GM23248 (cell line): ENCODE measurements around the gene FGF1.

DNA sequence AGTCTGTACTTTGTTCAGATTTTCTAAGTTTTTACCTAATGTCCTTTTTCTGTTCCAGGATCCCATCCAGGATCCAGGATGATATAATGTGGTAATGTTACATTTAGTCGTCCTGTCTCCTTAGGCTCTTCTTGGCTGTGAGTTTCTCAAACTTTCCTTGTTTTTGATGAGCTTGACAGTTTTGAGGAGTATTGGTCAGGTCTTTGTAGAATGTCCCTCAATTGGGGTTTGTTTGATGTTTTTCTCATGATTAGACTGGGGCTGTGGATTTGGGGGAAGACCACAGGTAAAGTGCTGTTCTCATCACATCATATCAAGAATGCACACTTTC is 9.6 kb downstream of the NDFIP1 start:
- RAMPAGE, long total RNA: no peak

GRCh38 chr5:142403553-142404567 is 79.0 kb upstream of the SPRY4 start:
- RAMPAGE, long total RNA: no peak

DNA sequence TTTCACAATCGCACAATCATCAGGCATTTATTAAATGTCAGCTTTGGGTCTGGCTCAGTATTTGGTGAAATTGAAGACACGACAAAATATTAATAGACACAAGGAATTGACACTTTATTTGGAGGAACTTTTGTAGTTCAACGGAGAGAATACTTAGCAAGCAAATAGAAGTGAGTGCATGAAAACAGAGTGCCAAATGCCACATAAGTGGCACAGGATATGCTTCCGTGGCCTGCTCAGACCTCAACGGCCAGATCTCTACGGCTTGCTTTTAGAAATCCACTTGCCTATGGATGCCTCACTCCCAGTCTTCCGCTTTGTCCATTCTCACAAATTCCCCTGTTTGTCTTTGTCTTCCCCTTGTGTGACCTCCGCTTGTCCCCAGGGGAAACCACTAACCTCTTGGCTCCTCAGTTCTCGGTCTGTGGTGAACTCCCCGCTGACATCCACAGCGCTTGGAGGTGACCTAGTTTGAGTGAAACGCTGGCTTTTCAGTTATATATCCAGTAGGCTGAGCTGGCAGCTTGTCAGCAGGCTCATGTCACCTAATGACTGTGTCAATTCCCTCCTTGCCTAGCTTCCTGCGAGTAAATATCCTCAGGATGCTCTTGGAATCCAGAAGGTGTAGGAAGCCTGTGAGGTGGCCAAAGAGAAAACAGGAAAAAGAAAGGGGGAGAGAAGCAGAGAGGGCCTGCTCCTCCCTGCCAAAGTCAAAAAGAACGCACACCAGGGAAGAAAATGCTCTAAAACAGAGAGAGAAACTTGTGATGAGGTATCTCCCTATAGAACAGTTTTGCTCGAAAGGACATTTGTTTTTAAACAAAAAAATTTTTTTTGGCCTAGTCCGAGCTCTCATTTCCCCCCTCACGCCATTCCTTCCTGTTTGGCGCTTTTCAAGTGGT is 101.4 kb upstream of the SPRY4 start:
- RAMPAGE, long total RNA: no peak

- RAMPAGE, long total RNA: no peak
Observed at GRCh38 chr5:142685858-142686802, at the start of gene FGF1. Gene FGF1 (minus strand): TSS chr5:142686090.

- RAMPAGE, long total RNA: no peak
Observed at GRCh38 chr5:142752997-142753739, 17.0 kb upstream of the ARHGAP26 start.

- RAMPAGE, long total RNA: no peak
Observed at GRCh38 chr5:142778526-142779243, 8.5 kb downstream of the ARHGAP26 start.

DNA sequence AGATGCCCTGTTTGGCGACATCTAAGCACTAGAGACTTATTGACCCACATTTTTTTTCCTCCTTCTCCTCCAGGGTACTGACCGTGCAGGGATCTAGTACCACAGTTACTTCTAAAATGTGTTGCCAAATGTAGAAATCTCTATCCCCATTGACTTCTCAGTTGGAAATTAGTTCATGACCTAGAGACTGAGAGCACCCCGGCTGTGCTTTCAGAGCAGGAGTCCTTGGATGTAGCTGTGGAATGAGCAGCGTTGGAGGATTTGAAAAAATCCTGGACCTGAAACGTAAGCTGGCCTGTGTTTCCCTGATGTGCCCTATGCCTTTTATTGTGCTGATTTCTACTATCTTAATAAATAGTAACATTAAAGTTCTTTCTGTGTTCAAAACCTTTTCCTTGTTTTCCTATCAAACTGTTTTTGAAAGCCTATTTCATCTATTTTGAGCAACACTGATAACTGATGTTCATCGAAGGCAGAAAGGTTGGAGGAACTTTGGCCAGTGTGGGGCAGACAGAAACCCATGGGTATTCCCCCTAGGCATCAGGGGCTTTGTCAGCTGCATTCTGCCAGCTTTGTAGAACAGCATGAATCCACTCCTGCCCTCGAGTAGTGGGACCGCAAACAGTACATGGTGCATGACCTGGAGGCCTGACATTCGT is 22.4 kb downstream of the ARHGAP26 start:
- RAMPAGE, long total RNA: no peak

- RAMPAGE, long total RNA: no peak
Observed at GRCh38 chr5:142843066-142844006, 73.2 kb downstream of the ARHGAP26 start.

DNA sequence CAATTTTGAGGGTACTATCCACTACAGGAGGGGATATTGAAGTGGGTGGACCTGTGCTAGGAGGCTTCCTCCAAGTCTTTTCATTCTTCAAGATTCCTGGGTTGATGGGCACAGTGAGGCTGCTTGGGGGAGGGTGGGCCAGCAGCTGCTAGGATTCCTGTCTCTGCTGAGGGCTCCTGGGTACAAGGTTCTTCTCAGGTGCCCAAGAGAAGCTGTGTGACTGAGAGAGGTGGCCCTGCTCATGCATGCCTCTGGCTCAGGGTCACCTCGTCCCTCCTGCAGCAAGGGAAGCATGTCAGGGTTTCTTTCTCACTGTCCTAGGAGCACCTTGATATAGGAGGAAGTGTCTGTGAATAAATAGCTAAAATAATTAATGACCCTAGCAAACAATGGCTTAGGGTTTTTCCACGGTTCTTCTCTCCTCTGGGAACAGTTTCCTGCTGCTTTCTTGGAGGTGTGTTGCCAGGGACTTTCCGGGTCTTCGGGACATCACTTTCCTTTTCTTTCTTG is 87.1 kb downstream of the ARHGAP26 start:
- RAMPAGE, long total RNA: no peak

DNA sequence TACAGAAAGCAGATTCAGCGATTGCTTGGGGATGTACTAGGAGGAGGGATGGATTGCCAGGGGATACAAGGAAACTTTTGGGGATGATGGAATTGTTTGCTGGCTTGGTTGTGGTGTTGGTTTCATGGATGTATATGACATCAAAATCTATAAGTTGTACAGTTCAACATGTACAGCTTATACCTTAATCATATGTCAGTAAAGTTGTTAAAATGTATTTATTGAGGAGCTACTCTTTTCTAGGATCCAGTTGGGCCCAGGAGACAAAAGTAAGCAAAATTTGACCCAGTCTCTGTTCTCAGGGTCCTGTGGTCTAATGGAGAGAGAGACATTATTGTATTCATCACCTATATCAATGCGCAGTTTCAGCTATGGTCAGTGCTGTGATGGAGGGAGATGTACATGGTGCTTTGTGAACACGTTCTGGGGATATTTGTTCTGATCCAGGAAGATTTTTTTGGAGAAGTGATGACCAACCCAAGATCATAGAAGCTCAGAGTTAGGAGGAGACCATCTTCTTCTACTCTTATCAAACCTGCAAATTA is 142.3 kb downstream of the ARHGAP26 start:
- RAMPAGE, long total RNA: no peak

DNA sequence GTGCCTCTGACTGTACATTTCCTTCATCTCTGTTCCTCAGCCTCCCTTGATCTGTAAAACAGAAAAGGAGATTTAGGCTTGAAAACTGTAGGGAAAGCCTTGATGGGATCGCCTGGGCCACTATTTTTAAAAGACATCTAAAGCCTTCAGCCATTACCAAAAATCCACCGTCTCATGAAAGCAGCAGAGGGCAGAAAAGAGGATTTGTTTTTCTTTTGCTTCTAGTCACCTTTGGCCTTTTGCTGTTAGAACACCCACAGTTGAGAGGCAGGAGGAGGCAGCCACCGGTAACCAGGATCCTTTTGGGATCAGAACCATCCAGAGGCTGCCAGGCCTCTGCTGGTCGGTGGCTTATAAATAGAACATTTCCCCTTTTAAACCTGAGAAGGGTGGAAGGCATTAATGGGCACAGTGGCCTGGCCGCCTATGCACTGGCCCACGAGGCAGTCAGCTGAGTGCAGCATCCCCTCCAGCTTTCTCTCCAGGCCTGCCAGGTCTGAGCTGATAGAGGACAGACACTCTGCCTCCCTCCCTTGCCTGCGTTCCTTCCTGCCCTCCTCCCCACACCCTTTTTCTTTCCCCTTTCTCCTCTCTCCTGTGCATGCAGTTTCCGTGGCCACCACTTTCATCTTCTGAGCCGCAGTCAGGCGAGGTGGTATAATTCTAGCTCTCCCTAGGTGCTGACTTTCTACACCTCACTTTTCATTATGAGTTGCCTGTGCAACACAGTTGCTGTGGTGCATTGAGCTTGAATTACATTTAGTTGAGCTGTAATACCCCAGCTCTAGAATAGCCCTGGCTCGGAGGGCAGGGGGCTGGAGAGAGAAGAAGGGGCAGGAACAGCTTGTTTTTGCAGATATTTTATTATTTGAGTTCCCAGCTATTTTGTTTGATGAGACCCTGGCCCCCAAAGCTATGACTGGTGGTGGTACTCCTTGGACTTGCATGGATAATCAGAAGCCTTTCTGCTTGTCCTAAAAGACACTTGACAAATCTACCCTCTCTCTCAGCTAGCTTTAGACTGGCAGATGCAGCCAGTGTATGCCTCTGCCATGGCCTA is 253.5 kb downstream of the ARHGAP26 start:
- RAMPAGE, long total RNA: no peak

DNA sequence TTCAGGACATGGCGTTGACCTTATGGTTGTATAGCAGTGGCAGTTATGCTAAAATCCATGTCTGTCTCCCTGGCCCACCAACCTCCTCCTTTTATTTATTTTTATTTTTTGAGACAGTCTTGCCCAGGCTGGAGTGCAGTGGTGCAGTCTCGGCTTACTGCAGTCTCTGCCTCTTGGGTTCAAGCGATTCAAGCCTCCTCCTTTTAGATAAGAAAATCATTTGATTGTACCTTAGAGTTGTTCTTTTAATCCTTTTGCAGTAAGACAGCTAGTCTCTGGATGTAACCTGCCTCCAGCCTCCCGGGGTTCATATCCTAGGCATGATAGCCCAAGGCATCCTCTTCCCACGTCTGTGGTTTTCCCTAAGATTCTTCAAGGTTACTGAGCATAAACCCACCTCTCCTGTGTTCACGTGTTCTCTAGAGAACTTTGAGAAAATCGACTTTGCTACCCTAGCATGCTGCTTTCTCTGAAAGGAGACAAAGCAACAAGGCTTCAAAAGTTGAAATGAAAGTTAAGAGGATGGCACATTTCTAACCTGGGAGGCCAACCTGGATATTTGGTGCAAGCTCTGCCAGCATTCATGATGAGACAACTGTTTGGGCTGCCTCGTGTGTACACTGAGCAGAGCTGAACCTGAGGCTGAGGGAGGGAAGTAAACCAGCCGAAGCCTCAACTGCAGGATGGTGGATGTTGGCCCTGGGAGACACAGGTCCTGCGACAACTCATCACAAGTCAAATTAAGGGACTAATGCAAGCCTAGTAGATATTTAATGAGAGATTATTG is 261.7 kb downstream of the ARHGAP26 start:
- RAMPAGE, long total RNA: no peak

- RAMPAGE, long total RNA: no peak
Observed at GRCh38 chr5:143057619-143057850, 287.4 kb downstream of the ARHGAP26 start.

DNA sequence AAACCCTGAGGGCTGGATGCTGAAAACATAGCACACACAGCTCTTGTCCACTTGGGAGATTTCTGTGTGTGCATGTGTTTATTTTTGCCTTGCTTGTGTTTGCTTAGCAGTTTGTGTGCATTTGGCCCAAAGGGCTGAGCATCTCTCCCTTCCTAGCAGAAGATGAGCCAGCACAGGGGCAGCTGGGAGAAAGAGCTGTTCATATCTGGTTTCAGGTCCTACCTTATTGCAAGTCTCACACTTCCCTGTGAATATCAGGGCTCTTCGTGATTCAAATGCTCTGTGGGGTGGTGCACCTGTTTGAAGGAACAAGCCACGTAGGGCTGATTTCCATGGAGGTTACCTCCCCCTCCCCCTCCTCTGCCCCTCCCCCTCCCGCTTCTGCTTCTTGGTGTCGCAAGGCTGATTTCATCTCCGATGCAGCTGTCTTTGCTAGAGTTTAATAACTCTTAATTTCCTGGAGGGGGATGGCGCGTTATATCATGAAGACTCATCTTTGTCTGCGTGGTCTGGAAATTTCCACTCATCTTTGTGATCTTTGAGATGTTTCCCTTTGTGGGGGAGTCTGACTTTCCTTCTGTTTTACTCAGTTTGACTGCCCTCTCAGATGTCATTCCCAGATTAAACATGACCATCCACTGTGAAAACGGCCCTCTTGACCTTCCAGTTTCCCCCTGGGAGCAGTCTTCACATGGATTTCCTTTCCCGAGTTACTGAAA is 296.7 kb downstream of the ARHGAP26 start:
- RAMPAGE, long total RNA: no peak

DNA sequence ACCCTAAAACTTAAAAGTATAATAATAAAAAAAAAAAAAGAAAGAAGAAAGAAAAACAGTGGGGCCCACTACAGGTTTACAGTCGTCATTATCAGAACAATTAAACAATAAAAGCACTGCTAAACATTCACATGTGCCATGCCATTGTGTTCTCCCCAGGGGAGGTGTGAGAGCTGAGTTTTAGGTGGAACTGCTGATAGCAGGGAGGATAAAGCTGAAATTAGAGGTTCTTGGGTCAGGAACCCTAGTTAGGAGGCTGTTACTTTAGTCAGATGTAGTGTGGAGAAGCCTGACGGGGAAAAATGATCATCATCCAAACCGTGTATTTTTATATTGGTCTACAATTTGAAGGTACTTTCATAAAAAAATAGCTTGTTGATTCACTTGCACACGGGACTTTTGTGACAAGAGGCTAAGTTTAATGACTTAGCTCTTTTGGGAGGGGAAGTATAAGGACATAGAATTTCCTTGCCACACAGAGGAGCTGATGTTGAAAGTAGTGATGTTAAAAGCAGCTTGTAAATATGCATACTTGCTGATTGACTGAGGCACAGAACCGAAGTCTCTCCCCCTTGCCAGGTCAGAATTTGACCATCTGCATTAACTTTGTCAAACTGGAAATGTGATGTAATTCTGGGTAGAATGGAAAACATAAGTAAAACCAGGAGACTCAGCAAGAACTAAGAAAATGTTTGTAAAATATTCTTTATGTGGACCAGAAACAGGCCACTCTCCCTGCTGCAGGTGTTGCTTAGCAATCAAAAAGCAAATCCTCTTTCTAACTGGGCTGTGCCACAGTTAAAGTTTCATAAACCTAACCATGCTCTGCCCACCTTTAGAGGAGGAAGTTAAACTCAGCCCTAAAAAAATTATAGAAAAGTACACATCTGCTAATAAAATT is 284.3 kb downstream of the NR3C1 start:
- RAMPAGE, long total RNA: no peak

DNA sequence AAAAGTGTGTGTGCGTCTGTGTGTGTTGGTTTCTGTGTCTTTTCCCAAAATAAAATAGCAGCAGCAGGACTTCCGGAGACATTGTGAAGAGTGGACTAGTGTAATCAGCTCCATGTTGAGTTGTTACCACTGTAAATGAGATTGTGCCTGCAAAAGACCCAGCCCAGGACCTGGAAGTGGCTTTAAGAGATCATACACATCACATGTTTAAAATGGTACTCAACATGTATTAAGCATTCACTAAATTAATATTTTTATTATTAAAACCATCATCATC is 189.3 kb downstream of the NR3C1 start:
- RAMPAGE, long total RNA: no peak

- RAMPAGE, long total RNA: no peak
Observed at GRCh38 chr5:143349262-143350033, 54.0 kb downstream of the NR3C1 start.

GRCh38 chr5:143371966-143372471 is 31.5 kb downstream of the NR3C1 start:
- RAMPAGE, long total RNA: no peak

DNA sequence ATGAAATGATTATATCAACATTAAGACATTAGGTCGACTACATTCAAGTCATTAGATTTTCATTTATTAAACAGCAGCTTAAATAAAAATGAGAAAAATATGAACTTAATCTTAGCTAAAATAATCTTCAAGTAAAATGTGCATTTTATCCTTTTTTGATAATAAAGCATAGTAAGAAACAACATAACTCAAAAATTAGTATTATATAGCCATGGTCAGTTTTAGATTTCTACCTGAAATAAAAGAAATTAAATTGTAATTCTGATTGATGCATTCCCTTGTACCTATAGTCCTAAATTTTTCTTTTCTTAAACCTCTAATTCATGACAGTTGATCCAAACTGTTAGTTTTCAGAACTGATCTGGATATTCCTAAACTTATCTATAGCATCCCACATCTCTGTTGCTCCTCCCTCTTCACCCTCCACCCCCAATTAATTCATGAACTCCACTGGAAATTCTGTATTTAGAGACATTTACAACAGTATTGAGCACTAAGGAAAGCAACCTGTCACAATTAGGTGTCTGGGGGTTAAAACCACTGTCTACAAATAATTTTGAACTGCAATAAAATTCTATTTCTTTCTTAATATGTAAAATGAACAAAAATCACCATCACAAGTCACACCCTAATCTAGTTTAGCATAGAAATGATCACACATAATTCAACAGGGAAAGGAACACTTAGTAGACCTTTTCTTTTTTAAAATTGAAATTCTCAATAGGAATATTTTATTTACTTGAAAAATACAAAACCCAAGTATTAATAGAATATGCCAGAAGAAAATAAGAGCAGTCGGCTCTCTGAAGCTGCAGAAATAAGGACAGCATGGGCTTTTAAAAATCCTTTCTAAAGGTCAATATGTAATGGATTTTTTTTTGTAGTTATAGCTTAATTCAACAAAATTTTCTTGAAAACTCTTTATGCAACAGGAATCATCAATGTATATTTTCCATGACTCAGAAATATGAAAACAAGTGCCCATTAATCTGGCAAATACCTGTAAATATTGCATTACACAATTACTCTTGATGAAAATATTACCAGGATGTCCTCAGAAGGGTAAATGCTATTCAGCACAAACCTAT is 8.6 kb downstream of the NR3C1 start:
- RAMPAGE, long total RNA: no peak

DNA sequence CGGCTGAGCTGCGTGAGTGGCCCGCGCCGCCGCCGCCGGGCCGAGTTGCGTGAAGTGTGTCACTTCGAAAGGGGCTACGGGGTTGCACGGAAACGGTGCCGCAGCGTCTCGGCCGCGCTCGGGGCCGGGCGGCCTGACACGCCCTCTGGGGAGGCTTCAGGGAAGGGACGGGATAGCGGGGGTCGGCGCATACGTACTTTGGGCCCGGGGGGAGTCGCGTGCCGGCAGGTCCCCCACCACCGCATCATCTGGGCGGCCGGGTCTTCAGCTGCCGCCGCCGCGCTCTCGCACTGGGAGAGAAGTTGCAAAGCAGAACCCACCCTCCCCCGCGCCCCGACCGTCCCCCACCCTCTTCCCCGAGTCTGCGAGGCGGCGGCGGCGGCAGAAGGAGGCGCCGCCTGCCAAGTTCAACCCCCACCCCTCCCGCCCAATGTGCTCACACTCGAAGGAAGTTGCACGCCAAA is 725 bp upstream of the NR3C1 start:
- RAMPAGE, long total RNA: start-site peak on the minus strand centred at position 286 of the sequence, 41 bp wide, 70 and 88 reads in 2 replicates